Epithelial cell of prostate (primary cell): ENCODE data around the genes NPDC1 and ENTPD2.

DNA sequence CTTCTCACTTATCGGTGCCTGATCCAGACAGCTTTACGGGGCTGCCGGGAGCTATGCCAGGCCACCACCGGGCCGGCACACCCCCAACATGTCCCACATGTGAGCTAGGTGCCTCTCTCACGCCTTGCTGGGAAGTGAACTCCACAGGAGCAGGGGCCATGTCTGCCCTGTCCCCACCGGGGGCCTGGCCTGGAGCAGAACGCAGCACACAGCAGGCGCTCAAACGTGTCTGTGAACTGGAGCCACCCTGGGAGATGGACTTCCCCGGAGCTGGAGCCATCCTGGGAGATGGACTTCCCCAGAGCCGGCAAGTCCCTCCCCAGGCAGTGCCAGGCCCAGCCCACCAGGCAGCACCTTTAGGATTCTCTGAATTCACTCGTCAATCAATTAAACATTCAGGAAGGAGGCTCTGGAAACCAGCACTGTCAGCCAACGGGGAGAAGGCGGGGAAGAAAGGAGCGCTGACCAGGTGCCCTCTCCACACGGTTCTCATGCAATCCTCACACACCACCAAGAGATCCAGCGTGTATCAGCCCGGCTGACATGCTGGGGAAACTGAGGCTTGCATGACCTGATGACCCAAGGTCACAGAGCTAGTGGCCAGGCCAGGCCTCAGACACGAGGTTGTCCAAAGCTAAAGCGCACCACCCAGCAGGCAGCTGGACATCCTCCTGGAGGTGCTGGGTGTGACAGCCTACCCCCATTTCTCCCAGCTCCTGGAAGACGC lies 5.6 kb downstream of the NOTCH1 start:
- RRBS: 55% methylated on average over 3 of the region's 22 CpGs

DNA sequence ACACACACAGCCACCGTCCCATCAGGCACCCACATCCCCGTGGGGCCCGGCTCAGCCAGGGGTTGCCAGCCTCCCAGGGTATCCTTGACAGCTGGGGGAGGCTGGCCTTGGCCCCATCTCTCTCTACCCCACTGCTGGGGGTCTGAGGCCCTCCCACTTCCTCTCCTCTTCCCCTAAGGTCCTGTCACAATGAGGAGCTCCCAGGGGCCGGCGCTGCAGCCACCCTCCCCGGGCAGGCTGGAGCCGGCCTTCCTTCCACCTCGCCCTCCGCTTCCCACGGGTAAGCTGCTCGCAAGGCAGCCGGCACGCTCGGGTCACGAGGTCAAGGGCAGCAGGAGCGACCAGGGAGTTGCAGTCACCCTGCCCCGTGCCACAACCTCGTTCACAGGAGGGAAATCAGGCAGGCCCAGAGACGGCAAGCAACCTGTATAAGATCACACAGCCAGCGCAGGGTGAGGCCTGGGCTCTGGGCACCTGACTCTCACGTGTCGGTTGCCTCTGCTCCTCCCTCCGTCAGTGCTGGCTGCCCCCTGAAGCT lies 38.7 kb upstream of the NOTCH1 start:
- RRBS: 75% methylated on average over 4 of the region's 23 CpGs

GRCh38 chr9:136670007-136670507 lies 7.3 kb downstream of the EGFL7 start:
- RRBS: no CpG with 5 or more reads among the region's 15 CpGs

GRCh38 chr9:136671516-136672392 lies 9.0 kb downstream of the EGFL7 start:
- RRBS: 50% methylated on average over 3 of the region's 29 CpGs

DNA sequence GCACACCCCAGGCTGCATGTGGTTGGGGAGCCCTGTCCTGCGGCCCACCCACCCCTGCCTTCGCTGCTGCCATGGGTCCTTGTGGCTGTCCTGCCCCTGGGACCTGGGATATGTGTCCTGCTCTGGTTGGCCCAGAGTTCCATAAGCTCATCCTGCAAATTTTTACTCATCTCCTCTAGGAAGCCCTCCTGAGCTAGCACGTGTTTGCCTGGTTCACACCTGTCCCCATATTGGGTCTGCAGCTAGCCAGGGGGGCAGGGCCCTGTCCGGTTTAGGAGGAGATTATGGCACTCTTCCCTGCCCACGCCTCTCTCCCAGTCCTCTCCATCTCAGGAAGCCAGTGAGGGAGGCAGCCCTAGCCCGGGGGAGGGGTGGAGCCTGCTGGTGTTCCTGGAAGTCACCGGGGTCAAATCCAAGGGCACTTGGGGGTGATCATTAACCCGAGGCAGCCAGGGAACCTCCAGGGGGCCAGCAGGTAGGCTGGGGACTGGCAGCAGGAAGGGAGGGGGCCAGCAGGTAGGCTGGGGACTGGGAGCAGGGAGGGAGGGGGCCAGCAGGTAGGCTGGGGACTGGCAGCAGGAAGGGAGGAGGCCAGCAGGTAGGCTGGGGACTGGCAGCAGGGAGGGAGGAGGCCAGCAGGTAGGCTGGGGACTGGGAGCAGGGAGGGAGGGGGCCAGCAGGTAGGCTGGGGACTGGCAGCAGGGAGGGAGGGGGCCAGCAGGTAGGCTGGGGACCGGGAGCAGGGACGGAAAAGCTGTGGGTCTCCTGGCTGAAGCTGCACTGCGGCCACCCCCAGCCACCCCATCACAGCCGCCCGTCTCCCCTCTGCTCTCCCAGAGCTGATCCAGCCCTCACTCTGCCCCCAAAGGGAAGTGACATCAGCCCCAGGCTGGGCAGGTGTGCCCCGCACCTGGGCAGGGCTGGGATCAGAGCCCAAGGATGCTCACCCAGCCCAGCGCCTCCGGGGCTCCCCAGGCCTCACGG lies 12.1 kb downstream of the AGPAT2 start:
- RRBS: 55% methylated on average over 2 of the region's 17 CpGs

DNA sequence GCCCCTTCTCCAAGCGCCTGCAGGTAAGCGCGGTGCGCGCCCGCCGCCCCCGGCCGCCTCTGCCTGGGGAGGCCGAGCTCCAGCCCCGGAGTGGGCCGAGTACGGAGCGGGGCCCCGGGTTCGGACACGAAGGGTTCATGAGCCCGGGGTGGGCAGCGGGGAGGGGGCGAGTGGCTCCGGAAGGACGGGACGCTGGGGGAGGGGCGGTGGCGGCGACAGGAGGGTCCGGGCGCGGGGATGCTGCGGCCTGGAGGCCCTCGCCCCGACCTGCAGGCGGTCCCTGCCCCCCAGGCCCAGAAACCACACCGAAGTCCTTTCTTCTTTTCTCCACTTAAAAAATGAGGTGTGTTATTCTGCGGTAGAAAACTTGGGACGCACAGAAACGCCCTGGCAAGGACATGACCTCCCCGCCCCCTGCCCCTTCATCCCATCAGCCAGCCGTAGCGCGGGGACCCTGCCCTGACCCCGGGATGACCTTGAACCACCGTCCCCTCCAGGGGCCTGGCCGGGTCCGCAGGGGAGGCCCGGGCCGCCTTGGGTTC lies 405 bp downstream of the DIPK1B start:
- RRBS: 1% methylated on average over 19 of the region's 47 CpGs

DNA sequence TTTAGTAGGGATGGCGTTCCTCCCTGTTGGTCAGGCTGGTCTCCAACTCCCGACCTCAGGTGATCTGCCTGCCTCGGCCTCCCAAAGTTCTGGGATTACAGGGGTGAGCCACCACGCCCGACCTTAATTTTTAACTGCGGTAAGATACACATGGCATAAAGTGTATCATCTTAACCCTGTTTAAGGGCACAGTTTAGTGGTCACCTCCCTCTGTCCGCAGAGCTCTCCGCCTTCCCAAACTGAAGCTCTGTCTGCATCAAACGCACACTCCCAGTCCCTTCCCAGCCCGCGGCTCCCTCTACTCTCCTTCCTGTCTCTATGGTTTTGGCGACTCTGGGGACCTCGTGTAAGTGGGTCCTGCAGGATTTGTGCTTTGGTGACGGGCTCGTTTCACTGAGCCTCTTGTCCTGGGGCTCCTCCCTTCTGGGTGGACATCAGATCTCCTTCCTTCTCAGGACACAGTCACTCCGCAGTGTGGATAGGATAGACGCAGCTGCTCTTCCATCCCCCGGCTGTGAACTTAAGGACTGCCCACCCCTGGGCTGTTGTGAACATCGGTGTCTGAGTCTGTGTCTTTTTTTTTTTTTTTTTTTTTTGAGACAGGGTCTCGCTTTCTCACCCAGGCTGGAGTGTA lies 3.4 kb downstream of the DIPK1B start:
- RRBS: no CpG with 5 or more reads among the region's 20 CpGs

GRCh38 chr9:136724410-136725272 lies 12.3 kb downstream of the DIPK1B start:
- RRBS: no CpG with 5 or more reads among the region's 13 CpGs

DNA sequence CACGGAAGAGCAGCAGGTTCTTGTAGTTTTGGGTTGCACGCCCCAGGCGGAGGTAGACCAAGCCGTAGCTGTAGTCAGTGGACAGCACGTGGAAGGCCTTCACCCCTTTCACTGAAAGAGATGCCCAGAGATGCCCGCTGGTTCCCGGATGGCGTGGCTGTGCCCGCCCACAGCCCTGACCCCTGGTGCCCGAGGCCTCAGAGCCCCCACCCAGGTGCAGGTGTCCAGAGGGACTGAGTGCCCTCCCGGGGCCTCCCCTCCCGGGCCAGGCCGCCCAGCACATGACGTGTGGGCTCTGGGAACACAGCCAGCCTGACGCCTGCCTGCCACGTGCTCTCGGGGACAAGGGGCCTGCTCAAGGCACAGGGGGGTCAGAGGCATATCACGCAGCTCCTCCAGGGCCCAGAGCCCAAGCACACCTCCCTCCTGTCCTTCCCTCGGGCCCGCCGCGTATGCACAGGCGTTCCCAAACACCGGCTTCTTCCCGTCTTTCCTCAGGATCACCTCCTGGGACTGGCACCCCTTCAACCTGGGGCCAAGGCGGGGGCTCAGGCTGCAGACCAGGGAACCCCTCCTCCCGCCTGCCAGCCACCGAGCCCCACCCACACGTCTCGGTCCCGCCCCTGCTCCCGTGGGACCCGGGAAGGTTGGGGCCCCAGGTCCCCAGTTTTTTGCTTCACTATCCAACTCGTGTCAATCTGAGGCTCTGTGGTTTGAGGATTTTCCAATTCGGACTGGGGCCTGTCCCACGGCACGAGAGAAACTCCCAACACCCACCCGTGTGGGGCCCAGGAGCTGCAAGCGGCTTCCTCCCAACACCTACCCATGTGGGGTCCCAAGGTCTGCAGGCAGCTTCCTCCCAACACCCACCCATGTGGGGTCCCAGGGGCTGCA lies 1.7 kb downstream of the LCN10 start:
- RRBS: 42% methylated on average over 4 of the region's 39 CpGs

DNA sequence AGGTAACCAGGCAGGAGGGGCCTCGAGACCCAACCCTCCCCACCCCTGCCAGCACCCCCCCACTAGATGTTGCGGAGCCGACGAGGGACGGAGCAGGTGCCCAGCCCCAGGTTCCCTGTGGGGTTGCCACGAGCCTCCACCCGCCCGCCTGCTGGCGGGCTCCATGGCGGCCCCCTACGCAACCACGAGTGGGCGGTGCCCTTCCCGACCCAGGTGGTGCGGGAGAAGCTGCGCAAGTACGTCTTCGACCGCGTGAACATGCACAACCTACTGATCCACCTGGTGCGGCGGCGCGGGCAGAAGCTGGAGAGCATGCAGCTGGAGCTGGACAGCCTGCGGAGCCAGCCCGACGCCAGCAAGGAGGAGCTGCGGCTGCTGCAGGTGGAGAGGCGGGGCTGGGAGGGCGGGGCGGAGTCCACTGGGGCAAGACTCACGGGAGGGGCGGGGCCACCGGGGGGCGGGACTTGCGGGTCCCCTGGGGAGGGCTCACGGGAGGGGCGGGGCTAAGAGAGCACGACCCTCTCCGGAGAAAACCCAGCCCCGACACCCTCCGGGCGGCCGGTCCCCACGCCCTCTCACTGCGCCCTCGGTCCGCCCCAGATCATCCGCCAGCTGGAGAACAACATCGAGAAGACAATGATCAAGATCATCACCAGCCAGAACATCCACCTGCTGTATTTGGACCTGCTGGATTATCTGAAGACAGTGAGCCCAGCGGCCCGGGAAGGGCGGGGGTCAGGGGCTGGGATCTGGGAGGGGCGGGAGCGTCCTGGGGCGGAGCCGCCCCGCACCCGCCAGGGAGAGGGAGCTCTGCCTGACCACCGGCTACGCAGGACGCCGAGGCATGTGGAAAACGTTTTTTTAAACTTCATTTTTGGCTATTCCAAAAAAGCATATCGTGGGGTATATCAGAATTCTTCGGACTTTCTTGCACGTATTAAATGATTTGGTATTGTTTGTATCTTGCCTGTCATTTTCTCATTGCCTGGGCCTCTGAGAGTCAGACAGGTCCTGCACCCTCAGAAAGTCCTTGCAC lies 4.0 kb downstream of the CCDC183 start:
- RRBS: 1% methylated on average over 10 of the region's 67 CpGs

DNA sequence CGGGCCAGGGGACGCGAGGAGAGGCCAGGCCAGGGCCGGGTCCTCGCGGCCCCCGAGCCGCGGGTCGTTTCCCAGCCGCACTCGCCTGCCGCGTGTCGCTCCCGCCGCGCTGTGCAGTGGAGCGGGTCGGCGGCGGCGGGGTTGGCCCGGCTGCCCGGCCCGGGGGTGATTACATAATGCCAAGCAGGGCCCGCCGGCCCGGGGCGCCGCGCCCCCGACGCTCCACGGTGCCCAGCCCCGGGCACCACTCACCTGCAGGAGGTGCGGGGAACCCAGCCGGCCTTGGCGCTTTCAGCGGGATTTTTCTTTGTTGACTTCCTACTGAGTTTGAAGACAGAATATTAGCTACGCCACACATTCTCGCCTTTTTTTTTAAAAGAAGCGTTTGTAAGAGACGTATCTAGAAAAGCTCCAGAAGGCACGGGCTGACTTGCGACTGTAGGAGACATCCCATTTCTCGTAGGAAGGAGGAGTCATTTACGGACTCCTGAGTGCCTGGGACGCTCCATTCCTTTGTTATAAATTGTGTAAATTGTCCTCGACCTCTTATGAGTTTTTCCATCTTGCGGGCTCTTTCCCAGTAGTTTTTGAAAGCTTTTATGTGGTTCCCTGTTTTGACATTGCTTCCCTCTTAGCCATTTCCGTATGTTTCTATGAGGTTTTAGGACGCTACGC lies 864 bp downstream of the RABL6 start:
- RRBS: under 1% methylated on average over 19 of the region's 54 CpGs

- RRBS: 74% methylated on average over 5 of the region's 18 CpGs
Observed at GRCh38 chr9:136823220-136823745, 15.5 kb downstream of the RABL6 start.

DNA sequence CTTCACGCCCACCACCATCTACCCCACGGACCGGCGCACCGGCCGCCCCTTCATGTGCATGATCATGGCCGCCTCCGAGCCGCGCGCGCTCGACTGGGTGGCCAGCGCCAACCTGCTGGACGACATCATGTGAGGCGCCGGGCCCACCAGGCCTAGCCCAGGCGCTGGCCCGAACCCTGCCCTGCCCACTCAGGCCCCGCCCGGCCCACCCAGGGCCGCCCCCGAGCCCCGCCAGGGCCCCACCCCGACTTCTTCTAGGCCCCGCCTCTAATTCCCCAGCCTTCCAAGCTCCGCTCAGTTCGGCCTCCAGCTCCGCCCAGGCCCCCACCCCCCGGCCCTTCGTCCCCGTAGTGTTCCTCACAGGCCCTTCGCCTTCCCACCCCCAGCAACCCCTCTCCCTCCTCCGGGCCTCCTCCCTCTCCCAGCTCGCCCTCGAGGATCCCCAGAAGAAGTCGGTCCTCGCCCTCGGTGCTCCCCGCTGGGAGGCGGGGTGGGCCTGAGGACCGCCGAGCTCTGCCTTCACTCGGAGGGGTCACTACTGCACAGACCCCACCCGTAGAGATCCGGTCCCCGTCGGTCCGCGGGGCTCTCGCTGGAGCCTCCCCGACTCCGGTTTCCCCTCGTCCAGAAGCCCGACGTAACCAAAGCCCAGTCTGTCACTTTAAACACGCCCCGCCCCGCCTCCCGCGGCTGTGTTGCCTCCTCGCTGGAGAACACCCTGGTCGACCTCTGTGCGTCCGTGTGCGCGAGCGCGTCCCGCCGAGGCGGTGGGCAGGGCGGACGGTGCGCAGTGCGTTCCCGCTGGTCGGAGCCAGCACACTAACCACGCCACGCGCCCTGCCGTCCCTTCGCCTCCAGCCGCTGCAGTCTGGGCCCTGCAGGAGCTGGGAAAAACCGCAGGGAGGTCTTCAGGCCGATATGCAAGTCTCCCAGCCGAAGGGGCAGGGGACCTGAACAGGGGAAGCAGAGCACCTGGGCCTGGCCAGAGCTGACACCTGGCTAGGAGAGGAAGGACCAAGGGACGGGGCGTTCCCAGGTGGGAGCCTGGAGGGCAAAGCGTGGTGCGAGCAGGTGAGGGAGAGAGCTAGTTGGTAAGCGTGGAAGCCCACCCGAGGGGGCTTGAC lies 1.6 kb upstream of the PHPT1 start:
- RRBS: 2% methylated on average over 23 of the region's 93 CpGs

DNA sequence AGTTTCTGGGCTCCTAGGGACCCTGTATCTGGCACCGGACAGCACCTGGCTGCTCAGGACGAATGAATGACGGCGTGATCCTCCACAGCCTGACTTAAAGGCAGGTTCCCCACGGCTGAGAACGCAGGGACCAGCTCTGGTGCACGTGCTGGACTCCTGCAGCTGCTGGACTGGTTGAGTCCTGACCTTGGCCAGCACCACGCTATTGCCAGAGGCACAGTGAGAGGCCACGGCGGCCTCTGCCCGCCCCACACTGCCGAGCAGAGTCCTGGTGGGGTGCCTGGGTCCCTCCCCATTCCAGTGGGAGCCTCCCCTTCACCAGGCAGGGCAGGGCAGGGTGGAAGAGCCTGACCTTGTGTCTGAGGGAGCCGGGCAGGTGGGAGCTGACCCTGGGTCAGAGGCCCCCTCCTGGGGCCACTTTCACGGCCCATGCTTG lies 288 bp upstream of the MAMDC4 start:
- RRBS: 64% methylated on average over 1 of the region's 14 CpGs

DNA sequence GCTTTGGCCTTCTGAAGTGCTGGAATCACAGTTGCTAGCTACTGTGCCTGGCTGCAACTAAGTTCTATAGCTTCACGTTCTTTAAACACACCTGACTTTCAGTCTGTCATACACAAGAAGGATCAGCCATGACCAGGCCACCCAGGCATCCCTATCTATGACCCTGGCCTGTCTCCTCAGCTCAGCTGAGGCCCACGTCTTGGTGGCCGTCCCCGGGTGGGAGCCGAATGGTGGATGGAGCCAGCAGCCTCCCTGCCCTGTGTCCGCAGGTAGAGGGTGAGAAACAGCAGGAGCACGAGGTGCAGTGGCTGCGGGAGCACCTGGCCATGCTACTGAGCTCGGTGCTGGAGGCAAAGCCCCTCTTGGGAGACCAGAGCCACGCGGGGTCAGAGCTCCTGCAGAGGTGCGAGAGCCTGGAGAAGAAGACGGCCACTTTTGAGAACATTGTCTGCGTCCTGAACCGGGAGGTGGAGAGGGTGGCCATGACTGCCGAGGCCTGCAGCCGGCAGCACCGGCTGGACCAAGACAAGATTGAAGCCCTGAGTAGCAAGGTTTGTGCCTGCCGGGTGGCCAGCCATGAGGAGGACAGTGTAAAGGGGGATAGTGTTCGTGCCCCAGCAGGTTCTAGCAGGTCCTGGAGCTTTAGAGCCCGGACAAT lies 24.4 kb downstream of the FBXW5 start:
- RRBS: 95% methylated on average over 4 of the region's 21 CpGs

- RRBS: no CpG with 5 or more reads among the region's 16 CpGs
Observed at GRCh38 chr9:136921591-136922323, 22.8 kb downstream of the FBXW5 start.

GRCh38 chr9:136964115-136964585 lies 12.1 kb downstream of the LCN12 start:
- RRBS: 14% methylated on average over 1 of the region's 17 CpGs

DNA sequence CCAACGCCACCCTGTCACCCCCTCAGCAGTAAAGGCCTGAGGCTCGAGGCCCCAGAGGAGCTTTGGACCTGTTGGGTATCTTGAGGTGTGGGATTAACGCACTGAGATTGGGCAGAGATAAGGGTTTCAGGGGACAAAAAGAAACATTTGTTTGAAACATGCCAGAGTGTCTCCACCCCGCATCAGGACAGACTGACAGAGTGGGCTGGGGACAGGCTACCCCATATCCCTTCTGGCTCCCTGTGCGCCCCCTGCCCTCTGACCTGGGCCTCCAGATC lies 793 bp upstream of the LCNL1 start:
- RRBS: no CpG with 5 or more reads among the region's 5 CpGs

- RRBS: under 1% methylated on average over 27 of the region's 45 CpGs
Observed at GRCh38 chr9:137045969-137046354, at the start of gene NPDC1. TSS of gene NPDC1 (minus strand) at chr9:137046177.

DNA sequence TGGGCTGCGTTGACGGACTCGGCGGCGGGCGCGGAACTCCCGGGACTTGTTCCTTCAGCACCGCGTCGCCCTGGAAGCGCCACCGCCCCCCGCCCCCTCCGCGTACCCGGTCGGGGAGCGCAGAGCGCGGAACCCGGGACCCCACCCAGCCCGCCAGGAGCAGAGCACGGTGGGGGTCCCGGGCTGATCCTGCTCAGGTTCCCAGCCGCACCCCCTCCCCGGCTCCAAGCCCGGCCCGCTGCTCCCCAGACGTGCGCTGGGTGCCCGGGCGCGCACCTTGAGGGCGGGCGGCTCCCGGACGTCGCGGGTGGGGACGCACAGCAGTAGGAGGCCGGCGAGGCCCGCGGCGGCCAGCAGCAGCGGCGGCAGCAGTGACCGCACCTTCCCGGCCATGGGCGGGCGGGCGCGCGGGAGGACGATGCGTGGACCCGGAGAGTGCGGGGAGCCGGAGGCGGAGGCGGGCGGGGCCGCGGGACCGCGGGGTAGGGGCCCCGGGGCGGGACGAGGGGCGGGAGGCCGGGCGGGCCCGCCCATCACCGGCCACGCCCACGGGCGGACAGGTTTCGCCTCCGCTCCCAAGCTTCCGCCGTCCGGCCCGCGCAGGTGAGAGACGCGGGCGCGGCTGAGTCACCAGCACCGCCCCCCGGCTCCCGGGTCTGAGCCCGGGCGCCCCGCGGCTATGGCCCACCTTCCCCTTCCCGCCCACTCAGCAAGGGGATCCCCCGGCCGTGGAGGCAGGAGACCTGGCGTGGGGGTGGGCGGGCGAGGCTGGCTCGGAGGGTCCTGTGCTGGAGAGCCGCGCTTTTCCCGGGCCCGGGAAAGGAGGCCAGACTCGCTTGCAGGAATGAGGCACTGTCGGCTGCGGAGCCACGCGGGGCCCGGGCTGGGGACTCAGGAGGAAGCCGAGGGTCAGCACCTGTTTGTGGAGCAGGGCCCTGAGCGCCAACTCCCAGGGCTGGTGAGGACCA lies at the start of gene ENTPD2:
Gene ENTPD2, minus strand, starts transcription at position 457 of the 968 bp plus-strand sequence.
- RRBS: 2% methylated on average over 77 of the region's 115 CpGs